Myometrial cell (primary cell): ENCODE measurements around a stretch of chr3.

DNA sequence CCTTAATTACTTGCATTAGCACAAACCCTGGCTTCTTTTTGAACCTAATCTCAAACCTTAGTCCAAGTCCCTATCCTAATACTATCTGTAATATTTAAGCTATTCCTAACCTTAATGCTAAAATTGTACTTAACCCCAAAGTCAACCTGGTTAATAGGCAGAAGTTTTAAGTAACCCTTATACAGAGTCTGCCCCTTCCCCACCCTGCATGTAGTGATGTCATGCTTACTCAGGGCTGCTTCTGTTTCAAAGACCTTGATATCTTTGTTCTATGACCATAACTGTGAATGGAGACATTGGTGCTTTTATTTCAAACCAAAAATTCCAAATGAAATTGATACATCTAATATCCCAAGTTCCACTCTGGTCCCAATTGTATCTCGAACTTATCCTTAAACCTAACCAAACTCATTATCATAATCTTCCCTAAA, 4.1 kb downstream of the TIGIT start:
- RAMPAGE, long total RNA: no peak

GRCh38 chr3:114624854-114625243, 331.0 kb downstream of the TIGIT start:
- RAMPAGE, long total RNA: start-site peak on the minus strand at chr3:114624917-114624975, 42 and 38 reads in 2 replicates

- RAMPAGE, long total RNA: no peak
Observed at GRCh38 chr3:114706385-114707093, 412.7 kb downstream of the TIGIT start.

GRCh38 chr3:114892045-114892602, 255.0 kb downstream of the ZBTB20 start:
- RAMPAGE, long total RNA: no peak

DNA sequence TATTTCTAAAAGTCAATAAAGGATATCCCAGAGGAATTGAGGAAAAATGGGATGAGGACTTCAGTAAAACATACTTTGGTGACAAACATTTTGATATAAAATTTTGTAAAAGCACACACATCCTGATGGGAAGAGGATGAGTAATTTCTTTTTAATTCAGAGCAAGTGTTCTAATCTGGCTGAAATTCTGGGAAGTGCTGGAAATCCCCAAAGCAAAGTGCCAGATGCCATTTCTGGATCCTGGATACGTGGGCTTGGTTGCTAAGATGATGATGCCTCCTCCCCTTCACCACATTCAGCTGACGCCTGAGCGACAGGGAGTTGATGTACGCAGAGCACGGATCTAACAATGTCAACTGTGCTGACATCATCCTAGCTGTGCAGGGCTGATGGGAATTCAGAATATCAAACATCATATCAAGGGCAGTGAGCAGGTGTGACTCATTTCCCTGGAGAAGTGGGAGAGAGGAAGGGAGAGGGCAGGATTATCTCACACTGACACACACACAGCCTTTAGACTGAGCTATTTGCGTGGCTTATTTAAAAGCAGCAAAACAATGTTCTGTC, 92.5 kb upstream of the ZBTB20 start:
- RAMPAGE, long total RNA: no peak

DNA sequence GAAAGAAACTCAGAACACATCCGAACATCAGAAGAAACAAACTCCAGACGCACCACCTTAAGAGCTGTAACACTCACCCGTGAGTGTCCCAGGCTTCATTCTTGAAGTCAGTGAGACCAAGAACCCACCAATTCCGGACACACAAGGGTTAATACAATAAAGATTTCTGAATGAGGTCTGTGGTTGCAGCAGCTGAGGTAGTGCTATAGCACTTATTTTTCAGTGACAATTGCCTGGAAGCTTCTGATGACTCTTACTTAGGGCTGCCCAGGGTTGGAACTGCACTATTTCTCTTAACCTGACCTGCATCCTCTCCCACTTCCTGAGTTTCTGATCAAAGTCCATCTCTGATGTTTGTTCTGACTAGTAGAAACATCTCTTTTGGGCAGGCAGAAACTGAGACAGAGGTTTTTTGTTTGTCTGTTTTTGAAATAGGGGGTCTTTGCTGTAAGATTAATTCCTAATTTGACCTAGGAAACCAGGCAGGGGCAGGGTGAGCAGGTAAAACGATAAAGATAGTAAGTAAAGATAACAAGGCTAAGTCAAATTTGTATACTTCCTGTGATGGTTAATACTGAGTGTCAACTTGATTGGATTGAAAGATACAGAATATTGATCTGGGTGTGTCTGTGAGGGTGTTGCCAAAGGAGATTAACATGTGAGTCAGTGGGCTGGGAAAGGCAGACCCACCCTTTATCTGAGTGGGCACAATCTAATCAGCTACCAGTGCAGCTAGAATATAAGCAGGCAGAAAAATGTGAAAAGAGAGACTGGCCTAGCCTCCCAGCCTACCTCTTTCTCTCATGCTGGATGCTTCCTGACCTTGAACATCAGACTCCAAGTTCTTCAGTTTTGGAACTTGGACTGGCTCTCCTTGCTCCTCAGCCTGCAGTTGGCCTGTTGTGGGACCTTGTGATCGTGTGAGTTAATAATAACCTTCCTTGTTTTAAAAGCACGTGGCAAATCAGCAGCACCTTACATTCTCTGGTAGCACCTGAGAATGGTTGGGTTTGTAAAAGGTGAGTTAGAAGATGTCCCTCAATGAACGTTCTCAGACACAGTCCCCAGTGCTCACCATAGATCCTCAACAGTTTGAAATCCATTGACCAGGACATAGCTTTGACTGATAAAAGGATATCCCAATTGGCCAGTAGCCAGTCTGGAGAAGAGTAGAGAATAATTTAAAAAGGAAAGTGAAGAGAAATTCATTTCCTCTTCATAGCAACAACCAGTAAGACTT, 169.3 kb downstream of the GAP43 start:
- RAMPAGE, long total RNA: no peak

DNA sequence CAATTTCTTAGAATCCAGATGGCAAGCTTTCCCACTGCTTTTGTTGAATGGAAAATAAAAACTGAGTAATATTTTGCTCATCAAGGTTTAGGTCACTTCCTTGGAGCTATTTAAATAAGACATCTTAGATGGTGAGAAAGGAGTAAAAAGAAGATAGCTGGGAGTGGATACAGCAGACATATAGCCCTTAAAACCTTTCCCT, 181.6 kb downstream of the GAP43 start:
- RAMPAGE, long total RNA: no peak

DNA sequence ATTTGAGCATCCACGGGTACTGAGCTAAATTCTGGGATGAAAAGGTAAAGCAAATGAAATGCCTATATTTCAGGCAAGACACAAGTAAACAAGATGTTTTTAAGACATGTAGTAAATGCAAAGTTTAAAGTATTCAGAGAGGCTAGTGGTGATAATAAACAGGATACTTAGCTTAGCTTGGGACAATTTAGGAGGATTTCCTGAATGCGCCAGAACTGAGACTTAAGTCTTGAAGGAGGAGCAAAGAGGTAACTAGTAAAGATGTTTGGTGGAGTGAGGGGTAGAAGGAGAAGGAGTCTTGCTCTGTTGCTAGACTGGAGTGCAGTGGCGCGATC, 11.0 kb downstream of the LSAMP start:
- RAMPAGE, long total RNA: no peak

DNA sequence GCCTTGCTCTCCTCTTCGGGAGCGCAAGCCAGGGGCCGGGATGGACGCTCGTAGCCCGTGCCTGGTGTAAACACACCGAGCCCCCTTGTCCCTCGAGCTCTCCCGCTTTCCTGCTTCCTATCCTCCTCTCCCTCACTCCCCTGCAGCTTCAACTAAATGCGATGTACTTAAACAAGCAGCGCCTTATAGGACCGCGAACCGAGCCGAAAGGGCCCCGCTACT, 1037.3 kb downstream of the IGSF11 start:
- RAMPAGE, long total RNA: no peak

- RAMPAGE, long total RNA: no peak
Observed at GRCh38 chr3:118577271-118577672, 457.4 kb downstream of the IGSF11 start.

DNA sequence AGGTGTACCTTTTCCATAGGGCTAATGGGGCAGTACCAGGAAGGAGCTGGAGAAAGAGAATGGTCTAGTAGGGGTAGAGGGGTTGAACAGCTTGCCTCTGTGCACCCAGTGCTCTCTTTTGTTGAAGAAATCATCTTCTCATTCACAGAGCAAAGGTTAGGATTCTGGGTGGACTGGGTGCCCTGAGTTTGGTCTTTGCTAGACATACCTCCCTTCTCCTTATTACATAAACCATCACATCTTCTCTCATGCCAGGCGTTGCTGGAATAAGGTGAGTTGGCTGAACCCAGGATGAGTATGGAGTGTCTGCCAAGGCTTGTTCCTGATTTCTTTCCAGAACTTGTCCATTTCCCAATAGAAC, 292.1 kb downstream of the IGSF11 start:
- RAMPAGE, long total RNA: no peak

GRCh38 chr3:118933088-118933656, 101.5 kb downstream of the IGSF11 start:
- RAMPAGE, long total RNA: no peak

- RAMPAGE, long total RNA: no peak
Observed at GRCh38 chr3:119297033-119297843, 3.1 kb downstream of the ARHGAP31 start.

- RAMPAGE, long total RNA: no peak
Observed at GRCh38 chr3:119350059-119350863, 56.1 kb downstream of the ARHGAP31 start.

- RAMPAGE, long total RNA: no peak
Observed at GRCh38 chr3:119429466-119430556, 33.6 kb downstream of the TMEM39A start.

GRCh38 chr3:119523462-119524251, 25.3 kb downstream of the TIMMDC1 start:
- RAMPAGE, long total RNA: no peak

- RAMPAGE, long total RNA: no peak
Observed at GRCh38 chr3:119562189-119562743, 2.9 kb upstream of the CD80 start.

DNA sequence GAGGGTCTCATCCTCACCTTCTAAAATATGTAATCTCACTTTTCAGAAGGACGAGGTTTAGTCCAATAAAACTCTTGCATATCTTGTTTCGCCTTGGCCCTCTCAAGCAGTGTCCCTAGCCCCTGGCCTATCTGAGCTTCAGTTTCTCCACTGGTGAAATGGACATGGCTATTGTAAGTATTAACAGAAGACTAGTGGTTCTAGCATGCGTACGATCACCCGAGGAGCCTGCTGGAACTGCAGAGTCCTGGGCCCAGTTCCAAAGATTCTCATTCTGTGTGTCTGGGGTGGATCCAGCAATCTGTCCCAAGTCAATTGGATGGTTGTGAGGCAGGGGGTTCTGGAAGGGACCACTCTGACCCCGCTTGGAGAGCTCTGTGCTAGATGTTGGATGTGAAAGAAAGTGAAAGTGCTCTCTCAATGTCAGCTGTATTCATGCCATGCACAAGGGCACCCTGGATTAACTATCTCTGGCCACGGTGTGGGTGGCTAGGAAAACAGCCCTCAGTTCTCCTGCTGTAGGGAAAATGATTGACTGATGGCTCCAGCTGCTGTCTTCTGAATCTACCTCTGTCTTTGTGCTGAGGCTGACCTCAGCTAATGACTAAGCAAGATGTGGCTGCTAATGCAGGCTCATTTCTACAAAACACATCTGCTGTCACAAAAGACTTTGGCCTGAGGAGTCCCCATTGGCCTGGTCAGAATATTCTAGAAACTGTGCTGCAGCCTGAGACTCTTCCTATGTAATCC, 1.9 kb upstream of the PLA1A start:
- RAMPAGE, long total RNA: no peak

- RAMPAGE, long total RNA: no peak
Observed at GRCh38 chr3:119655672-119656067, 4.7 kb downstream of the POPDC2 start.

DNA sequence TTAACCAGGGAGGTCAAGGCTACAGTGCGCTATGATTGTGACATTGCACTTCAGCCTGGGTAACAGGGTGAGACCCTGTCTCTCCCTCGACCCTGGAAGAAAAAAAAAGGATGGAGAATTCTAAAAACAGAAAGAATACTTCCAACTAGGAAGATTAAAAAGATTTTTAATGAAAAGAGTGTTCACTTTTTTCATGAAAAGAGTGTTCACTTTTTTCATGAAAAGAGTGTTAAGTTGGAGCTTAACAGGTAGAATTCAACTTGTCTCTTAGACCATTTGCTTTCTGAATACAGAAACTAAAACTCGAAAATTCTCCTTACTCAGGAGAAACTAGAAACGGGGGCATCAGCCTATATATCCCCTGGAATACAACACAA, 135.7 kb downstream of the GSK3B start:
- RAMPAGE, long total RNA: no peak